ENCODE measurements around the genes H4C12 and H1-5.

GRCh38 chr6:26468063-26469453, 10.8 kb downstream of the BTN2A1 start:
- PRO-cap: no peak

- PRO-cap: no peak
Observed at GRCh38 chr6:26522489-26522752, 15.7 kb upstream of the HMGN4 start.

GRCh38 chr6:26536476-26537020, 1.6 kb upstream of the HMGN4 start:
- PRO-cap: no peak

DNA sequence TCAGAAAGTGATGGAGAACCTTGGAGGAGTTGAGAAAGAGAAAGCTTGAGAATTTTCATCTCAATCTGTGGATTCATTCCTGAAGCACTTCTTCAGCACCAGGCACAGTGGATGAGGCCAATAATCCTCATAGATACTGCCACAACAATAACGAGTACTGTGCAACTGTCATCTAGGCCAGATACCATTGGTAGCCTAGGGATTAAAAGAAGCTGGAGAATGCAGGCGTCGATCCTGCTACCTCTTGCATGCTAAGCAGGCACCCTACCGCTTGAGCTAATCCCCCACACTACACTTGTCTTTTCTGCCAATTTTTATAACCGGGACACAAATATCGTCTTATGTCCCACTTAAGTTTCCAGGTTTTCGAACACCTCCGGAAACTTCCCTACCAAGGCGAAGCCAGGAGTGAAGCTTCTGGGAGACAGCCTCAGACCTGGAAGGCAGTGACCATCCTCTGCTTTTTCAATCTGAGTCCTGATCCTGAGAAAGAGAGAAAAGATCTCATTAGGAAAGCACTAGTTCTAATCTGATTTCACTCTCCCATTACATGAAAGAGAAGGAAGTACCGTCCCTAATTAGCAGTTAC, 90.2 kb upstream of the ZNF322 start:
- PRO-cap: no peak

GRCh38 chr6:26756433-26756885, 96.9 kb upstream of the ZNF322 start:
- PRO-cap: no peak

DNA sequence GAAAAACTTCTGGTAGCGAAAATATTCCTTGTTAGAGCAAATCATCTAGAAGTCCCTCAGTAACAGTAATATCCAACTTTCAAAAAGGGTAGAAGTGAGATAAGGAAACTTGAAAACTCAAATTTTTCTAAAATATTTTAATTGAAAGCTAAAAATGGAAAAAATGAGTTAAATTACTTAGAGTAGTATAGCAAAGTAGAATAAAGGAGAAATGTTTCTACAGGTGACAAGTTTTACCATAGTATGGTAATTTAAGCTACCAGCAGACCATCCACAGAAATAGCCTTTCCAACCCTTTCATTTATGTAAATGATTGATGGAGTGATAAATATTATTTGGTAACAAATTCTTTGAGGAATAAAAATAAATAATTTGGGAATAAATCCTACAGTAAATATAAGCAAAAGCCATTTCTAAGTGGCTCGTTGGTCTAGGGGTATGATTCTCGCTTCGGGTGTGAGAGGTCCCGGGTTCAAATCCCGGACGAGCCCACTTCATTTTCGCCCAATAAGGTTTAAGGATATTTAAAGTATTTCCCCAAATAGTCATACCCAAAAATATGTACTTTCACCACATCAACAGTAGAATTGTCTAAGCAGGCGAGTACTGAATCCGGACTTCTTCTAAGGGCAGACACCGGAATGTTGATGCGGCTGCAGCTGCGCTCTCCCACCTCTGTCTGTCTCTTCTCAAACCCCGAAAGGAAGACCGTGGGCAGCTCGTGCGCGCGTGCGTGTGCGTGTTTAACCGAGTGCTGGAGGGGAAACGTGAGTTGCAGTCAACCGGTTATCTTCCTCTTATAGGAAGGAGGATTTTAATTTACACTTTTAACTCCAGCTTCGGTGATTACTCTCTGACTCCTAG, 41.0 kb downstream of the H2BC11 start:
- PRO-cap: no peak

DNA sequence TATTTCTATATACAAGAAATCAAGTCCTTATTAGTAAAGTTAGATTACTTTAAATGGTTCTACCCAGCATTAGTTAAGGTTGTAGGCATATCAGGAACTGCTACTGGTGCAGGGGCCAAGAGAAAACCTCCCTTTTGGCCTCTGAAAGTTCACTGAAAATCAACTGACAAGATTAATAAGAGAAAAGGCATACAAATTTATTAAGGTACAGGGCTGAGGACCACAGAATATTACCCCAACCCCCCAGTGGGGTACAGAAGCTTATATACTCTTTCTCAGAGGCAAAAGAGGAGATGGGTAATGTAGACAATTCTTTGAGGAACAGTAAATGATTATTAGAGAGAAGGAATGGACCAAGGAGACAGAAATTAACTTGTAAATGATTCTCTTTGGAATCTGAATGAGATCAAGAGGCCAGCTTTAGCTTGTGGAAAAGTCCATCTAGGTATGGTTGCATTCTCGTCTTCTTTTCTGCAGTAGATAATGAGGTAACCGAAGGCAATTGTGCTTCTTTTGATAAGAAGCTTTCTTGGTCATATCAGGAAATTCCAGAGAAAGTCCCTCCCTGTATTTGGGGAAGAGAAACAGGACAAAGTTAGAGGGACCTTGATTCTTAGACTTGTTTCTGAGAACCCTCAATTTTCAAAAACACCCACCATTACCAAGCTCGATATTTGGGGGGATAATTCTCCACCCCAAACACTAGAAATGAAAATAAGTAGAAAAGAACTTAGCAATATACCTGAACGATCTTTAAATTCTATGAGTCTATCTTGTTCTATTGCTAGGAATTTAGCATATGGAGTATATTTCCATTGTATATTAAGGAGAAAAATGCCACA, 744 bp upstream of the H4C9 start:
- PRO-cap: no peak

DNA sequence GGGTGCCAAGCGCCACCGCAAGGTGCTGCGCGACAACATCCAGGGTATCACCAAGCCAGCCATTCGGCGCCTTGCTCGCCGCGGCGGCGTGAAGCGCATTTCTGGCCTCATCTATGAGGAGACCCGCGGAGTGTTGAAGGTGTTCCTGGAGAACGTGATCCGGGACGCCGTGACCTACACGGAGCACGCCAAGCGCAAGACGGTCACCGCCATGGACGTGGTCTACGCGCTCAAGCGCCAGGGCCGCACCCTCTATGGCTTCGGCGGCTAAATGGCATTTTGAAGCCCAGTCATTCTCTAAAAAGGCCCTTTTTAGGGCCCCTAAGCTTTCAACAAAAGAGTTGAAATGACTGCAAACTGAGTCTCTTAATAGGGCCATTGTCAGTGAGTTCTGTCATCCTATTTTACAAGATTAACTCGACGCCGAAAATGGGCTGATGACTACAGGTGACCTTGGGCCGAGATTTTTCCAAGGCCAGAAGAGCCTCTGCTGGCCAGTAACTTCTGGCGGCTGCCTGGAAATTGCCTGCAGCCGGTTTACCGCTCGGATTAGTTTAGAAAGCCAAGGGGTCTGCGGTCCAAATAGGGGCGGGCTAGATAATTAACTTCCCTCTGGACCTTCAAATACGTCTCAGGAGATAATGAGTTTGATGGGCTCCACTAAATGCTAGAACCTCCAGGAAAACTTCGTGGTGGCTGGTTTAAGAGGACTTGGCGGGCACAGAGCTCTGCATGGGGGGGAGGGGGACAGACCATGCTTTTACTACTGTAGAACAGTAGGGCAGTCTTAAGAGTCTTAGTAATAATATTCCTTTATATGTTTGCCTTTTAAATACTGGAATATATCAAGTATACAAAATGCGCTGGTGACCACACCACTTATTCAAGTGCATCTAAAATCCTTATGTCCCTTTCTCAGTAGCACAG, 531 bp downstream of the H4C9 start:
- PRO-cap: no peak

DNA sequence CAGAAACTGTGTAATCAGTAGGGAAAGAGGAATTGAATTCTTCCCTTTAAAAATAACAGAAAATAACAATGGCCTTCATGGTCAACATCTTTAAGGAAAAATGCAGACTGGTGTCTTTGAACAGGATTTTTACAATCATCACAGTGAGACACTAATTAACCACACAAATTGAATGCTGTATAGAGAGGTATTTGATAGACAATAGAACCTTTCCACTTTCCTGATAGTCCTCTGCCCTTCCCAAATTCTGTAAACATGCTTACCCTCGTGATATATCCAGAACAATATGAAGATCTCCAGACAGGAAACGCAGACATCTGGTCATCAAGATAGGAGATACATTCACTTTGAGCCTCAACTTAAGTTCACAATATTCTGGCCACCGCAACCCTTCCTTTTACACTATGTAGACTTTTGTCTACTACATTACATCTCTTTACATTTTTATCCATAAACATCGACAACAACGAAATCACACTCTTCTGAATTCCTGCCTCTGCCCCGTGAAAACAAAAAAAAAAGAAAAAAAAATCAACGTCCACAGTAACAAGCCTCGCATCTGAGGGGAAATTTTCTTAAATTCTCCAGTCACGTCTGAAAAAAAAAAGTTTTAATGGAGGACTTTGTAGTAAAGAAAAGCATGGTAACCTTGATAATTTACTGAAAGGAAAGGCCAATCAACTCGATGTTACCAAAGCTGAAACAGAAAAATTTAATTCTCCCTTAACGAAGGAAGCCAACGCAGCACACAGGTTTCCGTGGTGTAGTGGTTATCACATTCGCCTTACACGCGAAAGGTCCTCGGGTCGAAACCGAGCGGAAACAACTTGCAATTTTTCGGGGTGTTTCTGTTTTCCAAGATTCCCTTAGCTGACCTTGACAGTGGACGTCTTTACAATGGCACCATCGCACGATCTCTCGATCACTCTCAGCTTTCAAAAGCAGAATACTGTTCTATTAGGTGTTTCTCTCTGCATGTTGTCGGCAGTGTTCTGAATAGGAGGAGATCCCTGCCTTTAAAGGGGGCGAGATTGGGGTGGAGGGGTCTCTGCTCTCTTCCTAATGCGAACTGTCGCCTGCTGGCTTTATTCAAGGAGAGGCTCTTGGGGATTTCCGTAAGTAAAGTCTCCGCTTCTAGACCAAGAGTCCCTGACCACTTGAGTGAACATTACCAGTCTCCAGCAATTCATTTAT, 21.8 kb downstream of the POM121L2 start:
- PRO-cap: no peak

GRCh38 chr6:27333179-27333432, 21.0 kb upstream of the POM121L2 start:
- PRO-cap: no peak

GRCh38 chr6:27422879-27423375, 34.4 kb downstream of the ZNF391 start:
- PRO-cap: no peak

- PRO-cap: no peak
Observed at GRCh38 chr6:27479744-27479850, 6.7 kb upstream of the ZNF184 start.

DNA sequence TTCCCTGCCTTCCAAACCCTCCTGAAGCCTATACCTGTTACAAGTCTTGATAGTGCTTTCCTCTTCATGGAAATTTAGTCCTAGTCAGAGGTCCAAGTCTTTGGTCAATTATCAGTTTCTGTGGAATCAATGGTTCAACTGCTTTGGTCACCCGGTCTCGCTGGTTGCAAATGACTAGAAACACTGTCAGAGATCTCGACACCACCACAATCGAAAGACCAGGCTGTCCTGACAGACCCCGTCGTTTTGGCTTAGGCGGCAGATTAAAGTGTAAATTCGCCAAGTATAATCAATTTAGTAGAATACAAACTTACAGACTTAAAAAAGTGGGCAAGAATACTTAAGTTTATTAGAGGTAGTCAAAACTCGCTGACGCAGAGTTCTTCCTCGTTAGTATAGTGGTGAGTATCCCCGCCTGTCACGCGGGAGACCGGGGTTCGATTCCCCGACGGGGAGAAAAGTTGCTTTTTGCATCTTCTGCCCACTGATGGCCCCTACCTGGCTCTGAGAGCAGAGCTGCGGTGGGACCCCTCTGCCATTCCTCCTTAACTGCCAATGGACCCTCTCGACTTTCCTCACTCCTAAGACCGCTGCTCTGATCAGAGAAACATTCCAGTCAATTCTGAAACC, 30.6 kb upstream of the ZNF184 start:
- PRO-cap: no peak

DNA sequence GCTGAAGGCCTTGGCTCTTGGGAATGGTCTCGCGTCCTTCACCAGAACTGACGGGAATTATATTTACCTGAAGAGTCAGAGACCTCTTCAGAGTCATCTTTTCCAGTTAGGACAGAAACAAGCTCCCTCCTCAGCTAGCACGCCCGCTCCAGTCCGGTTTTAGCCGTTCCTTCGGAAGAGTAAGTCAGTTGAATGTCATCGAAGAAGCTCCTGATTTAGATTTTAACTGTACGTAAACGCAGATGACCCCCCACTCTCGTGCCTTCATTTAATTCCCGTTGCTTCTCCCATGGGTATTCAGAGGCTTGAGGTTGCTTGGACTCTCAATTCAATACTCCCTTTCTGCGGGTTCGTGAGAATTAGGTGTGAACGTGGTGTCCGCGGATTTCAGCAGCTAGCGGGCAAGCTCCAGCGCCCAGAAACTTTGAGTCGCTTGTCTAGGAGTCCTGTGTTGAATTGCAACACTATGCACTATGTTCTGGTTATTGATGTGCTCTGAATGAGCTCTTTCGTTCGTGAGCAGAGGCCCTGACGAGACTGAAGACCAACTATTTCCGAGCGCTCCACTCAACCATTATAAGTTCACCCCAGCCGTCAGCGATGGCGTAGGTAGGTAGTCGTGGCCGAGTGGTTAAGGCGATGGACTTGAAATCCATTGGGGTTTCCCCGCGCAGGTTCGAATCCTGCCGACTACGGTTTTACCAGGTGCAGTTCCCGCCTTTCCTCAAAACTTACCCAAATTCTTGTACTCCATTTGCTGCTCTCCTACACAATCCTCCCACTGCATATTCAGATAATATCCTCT, 72.4 kb upstream of the ZNF184 start:
- PRO-cap: no peak

DNA sequence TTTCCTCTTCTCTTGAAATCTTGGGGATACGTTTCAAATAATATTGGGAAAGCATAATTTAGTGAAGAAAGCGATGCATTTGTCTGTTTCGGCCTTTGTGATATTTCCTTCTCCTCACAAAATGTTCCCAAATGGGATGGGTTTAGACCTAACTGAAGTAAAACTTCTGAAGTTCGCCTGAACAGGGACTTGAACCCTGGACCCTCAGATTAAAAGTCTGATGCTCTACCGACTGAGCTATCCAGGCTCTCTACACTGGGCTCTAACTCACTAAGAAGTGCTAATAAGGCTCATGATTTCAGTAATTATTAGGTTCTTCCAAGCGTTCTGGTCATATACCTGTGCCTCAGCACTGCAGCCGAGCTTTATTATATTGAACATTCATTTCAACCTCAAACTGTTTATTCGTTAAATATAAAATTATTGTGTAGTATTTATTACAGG, 118.8 kb upstream of the ZNF184 start:
- PRO-cap: no peak

GRCh38 chr6:27687437-27688466, 120.0 kb downstream of the H2BC13 start:
- PRO-cap: no peak

DNA sequence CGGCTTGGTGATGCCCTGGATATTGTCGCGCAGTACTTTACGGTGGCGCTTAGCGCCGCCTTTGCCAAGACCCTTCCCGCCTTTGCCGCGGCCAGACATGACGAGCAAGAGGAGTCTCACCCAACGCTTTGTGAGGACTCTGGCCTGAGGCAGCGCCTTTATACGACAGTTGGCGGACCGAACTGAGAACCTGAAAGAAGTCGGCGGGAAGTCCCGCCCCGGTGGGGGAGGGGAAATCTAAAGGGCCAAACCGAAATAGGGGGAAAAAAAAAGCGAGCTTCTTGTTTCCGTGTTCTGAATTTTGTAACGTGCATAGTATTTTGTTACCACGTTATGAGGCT, at the start of gene H4C12:
TSS of gene H4C12 (minus strand) at position 132 of the 341 bp plus-strand sequence.
- PRO-cap: no peak

DNA sequence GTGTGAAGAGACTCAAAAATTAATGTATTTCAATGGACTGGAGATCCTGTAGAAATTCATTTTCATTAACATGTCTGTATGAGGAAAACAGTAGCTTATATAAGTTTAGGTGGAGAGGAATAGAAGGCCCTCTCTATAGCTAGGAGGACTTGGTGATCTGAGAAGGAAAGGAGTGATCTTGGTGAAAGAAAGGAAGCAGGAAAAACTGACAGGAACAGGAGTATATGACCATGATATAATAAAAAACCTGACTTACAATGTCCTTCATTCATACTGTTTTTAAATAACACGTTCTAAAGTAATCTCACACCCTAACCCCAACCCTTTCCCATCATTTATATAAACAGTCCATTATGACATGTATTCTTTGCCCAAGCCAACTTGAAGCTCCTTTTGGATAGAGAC, 2.1 kb downstream of the H2AC15 start:
- PRO-cap: no peak

DNA sequence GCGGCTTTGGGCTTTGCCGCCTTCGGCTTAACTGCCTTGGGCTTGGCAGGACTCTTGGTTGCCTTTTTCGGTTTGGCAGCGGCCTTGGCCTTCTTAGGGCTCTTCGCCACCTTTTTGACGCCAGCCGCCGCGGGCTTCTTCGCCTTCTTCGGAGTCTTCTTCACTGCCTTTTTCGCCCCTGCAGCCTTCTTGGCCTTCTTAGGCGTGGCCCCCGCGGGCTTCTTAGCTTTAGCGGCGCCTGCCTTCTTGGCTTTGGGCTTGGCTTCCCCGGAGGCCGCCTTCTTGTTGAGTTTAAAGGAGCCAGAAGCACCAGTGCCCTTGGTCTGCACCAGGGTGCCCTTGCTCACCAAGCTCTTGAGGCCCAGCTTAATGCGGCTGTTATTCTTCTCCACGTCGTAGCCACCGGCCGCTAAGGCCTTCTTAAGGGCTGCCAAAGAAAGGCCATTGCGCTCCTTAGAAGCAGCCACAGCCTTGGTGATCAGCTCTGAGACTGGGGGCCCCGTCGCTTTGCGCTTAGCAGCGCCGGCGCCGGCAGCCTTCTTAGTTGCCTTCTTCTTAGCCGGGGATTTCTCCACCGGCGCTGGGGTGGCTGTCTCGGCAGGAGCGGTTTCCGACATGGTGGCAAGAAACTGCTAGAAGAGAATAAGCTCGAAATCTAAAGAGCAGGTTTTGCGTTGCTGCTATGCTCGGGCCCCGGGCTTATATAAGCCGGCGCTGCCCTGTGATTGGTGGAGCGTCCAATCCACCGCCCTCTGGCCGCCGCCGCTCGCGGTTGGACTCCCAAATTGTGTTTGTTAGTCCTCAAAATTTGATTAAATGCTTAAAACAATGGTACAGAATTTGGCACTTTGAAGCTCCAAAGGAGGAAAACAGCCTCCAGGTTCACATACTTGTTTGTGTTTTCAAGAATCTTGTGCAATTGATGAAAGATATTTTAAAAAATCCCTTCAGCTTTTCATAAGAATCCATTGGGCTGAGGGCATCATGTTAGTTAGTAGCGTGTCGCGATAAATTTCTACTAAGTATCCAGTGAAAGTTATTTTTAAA, at the start of gene H1-5:
TSS of gene H1-5 (minus strand) at position 676 of the 1,047 bp plus-strand sequence.
- PRO-cap: no peak

DNA sequence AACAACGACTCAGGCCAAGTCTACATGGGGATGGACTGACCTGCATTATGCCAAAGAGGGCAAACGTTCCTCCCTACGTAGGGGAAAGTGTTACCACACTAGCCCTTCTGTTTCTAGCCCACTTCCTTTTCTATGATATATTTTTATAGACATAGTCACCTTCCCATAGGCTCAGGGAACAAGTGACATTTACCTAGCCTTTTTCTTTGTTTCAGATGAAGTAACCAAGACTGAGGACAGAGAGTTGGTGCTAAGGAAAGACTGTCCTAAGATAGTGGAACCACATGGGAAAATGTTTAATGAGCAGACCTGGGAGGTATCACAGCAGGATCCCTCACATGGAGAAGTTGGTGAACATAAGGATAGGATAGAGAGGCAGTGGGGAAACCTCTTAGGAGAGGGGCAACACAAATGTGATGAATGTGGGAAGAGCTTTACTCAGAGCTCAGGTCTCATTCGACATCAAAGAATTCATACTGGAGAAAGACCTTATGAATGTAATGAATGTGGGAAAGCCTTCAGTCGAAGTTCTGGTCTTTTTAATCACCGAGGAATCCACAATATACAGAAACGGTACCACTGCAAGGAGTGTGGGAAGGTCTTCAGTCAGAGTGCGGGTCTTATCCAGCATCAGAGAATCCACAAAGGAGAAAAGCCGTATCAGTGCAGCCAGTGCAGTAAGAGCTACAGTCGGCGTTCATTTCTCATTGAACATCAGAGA, 7.4 kb downstream of the ZSCAN9 start:
- PRO-cap: no peak